Skeletal muscle cell (primary cell): ENCODE results near the genes PPY and ATXN7L3.

- RRBS = no CpG with 5 or more reads among the region's 11 CpGs
These were observed 4.8 kb upstream of the ARL4D start for GRCh38 chr17:43393927-43394476.

GRCh38 chr17:43409619-43410094, 10.9 kb downstream of the ARL4D start:
- RRBS = no CpG with 5 or more reads among the region's 2 CpGs

DNA sequence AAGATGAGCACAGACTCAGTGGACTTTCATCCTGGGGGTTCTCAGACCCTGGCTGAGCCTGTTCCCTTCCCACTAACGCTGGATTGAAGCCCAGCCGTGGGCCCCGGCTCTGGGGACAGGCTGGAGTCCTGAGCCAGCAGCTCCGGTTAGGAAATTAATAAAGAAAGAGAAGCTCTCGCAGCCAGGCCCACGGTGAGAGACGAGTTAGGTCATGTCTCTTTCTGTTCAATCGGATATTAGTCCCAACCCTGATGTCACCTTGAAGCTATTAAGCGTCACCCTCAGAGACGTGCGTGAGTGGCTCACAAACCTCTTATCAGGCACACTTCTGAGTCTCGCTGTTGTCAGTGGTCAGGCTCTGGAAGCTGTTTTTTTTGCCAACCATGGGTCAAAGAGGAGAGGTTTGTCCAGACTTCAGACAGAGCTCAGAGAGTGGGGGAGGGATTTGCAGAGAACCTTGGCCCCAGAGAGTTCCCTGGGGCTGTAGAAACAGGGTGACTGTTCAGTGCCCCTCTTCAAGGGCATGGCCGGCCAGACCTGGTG, 27.0 kb downstream of the MEOX1 start:
- RRBS = 20% methylated on average over 1 of the region's 13 CpGs

GRCh38 chr17:43657402-43657959, 4.2 kb downstream of the MEOX1 start:
- RRBS = no CpG with 5 or more reads among the region's 7 CpGs

DNA sequence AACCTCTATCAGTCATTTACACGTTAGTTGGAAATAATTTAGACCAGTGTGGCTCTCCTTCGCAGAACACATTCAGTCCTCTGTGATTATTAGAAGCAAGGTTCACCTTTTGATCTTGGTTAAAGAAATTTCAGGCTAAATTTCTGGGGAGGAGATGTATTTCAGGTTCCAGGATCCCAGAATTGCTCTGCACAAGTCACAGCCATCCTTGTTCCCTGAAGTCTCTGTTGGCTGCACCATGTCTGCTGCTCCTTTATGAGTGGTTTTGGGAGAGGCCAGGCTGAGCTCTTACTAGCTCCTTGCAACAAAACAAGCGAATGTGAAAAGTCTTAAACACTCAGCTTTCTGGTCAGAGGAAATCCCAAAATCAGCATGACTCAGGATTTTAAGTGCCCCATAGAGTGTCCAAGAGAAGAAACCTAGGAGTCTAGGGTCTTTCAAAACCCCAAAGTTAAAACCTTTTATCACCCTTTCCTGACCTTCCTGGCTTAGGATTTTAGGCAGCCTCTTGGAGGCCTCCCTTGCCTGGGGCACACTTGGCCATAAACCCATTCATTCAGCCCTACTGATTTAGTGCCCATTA, 37.1 kb downstream of the SOST start:
- RRBS = no CpG with 5 or more reads among the region's 3 CpGs

GRCh38 chr17:43778123-43778544, 643 bp downstream of the DUSP3 start:
- RRBS = 1% methylated on average over 7 of the region's 27 CpGs

GRCh38 chr17:43823982-43824691, 8.8 kb downstream of the MPP3 start:
- RRBS = no CpG with 5 or more reads among the region's 9 CpGs

DNA sequence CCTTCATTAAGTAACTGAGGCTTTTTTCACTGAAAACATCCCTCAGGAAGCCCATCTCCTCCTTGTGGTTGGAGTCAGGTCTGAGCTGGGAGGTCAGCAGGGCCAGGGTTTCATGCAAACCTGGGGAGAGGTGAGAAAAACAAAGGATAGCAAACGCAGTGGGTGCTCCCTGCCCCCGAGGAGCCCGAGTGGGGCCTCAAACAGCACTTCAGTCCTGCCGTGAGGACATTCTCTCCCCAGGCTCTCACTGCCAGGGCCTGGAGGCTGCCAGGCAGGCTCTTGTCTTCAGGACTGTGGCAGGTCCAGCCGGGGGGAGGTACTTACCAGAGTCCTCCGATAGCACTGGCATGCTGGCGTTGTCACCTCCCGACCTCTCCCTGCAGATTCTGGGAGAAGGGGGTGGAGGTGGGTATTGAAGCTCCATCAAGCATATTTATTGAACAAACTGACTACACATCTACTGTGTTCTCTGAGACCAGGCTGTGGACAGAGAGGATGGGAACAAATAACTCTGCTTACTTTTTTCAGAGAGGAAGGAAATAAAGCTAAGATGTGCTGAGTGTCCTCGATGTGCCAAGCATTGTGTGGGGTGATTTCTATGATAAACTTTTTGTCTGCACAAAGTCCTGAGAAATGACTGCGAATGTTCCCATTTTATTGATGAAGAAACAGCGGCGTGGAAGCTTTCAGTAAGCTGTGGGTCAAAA, 1.2 kb downstream of the MPP3 start:
- RRBS = no CpG with 5 or more reads among the region's 12 CpGs

DNA sequence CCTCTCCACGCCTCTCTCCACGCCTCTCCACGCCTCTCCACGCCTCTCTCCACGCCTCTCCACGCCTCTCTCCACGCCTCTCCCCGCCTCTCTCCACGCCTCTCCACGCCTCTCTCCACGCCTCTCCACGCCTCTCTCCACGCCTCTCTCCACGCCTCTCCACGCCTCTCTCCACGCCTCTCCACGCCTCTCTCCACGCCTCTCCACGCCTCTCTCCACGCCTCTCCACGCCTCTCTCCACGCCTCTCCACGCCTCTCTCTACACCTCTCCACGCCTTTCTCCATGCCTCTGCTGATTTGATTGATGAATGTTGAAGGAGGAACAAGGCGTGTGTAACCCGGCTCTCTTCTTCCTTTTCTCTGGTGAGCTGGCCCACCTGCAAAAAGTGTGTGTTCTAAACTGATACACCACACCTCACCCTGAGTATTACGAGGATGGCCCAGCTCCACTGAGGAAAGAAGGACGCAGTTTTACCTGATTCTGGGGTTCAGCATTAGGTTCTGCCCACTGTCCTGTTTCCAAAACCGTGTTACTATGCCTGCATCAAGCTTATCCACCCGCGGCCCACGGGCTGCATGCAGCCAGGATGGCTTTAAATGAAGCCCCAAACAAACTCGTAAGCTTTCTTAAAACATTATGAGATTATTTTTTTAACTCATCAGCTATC, 4.3 kb upstream of the CD300LG start:
- RRBS = no CpG with 5 or more reads among the region's 33 CpGs

DNA sequence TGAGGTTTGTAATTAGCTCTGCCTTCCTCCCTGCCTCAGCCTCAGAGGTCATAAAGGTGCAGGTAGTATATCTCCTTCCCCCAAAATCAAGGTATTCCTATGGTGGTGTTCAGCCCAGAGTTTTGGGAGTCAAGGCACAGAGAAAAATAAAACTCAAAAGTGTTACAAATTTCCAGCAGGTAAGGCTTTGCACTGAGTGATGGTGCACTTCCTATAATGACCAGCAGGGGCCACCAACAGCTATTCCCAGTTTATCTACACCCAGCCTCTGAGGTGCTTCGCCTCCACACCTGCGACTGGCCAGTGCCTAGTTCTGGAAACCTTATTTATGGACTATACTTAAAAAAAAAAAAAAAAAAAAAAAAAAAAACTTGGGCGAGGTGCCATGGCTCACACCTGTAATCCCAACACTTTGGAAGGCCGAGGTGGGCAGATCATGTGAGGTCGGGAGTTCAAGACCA, 2.8 kb upstream of the MPP2 start:
- RRBS = no CpG with 5 or more reads among the region's 5 CpGs

GRCh38 chr17:43942432-43942764, at the start of gene PPY:
TSS of gene PPY (minus strand) at chr17:43942476.
- RRBS = 50% methylated on average over 1 of the region's 8 CpGs

GRCh38 chr17:43983442-43984455, 20.7 kb upstream of the NAGS start:
- RRBS = 2% methylated on average over 26 of the region's 81 CpGs

- RRBS = no CpG with 5 or more reads among the region's 7 CpGs
These were observed 4.3 kb upstream of the NAGS start for GRCh38 chr17:44000124-44000610.

GRCh38 chr17:44007631-44007994, 3.2 kb downstream of the NAGS start:
- RRBS = 8% methylated on average over 5 of the region's 9 CpGs

DNA sequence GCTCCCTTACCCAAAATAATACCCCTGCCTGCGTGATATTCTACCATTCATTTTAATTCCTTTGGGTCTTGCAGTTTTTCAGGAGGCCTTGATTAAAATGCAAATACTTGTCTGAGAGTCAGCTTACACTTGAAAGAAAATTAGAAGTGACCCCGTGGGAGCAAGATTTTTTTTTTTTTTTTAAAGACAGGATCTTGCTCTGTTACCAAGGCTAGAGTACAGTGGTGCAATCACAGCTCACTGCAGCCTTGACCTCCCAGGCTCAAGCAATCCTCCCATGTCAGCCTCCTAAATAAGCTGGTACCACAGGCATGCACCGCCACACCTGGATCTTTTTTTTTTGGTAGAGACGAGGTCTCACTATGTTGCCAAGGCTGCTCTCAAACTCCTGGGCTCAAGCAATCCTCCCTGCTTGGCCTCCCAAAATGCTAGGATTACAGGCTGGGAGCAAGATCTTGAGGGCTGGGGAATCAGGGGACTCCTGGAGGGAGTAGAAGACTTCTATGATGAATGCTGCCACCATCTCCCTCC, 4.6 kb downstream of the NAGS start:
- RRBS = no CpG with 5 or more reads among the region's 4 CpGs

- RRBS = no CpG with 5 or more reads among the region's 4 CpGs
These were observed 3.9 kb downstream of the TMEM101 start for GRCh38 chr17:44010628-44011562.

DNA sequence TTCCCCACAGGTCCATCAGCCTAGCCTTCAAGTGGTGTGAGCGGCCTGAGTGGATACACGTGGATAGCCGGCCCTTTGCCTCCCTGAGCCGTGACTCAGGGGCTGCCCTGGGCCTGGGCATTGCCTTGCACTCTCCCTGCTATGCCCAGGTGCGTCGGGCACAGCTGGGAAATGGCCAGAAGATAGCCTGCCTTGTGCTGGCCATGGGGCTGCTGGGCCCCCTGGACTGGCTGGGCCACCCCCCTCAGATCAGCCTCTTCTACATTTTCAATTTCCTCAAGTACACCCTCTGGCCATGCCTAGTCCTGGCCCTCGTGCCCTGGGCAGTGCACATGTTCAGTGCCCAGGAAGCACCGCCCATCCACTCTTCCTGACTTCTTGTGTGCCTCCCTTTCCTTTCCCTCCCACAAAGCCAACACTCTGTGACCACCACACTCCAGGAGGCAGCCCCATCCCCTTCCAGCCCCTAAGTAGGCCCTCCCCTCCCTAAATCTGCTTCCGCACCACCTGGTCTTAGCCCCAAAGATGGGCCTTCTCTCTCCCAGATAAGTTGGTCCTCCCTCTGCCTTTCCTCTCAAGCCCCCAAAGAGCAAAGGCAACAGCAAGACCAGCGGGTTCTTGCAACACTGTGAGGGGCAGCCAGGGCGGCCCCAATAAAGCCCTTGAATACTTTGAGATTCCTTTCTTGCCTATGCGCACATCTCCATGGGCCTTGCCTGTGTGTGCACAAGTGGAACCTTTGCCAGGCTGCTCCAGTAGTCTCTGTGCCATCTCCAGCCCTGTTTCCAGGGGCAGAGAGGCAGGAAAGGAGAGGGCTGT, 5.3 kb downstream of the G6PC3 start:
- RRBS = no CpG with 5 or more reads among the region's 12 CpGs

DNA sequence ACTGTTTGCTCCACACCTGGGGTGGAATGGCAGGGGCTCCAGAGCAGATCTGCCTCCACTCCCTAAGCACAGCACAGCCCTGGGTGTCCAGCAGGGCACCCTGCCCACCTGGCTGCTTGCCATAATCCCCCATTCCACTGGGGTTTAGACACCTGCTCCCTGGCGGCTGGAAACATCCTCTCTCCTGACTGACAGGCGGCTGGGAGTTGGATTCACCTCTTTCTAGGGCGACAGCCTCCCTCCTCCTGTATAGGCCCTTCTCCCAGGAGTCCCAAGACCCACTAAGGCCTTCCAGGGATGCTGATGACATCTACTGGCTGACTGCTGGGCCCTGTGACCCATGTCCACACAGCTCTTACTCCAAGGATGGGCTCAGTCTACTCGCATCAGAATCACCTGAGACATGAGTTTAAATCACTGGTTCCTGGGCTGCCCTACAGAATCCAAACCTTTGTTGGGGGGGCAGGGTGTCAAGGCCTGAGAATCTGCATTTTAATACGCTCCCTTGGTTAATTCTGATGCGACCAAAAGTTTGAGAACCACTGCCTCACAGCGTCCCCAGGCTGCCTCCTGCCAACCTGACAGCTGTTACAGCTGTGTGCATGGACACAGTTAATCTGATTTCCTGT, 17.8 kb downstream of the HDAC5 start:
- RRBS = no CpG with 5 or more reads among the region's 7 CpGs

DNA sequence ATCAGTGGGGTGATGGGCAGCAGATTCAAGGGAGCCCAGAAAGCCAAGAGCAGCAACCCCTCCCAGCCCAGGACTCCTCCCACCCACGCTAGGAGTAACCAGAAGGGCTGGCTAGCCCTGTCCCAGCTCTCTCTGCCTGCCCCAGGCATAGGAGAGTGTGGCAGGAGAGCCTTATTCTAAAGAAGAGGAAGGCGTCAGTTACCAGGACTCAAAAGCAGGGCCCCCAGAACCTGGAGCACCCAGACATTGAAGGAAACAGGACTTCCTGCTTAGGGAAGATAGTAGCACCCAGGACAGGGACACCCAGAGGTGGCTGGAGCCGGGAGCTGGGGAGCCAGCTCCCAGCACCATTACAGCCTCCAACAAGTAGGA, 10.4 kb downstream of the HDAC5 start:
- RRBS = no CpG with 5 or more reads among the region's 3 CpGs

GRCh38 chr17:44199649-44200240, at the start of gene ATXN7L3:
TSS of gene ATXN7L3 (minus strand) at chr17:44199884.
- RRBS = under 1% methylated on average over 16 of the region's 84 CpGs